ENCODE measurements around a stretch of chr20.

GRCh38 chr20:47383808-47384632, 27.5 kb upstream of the ZMYND8 start:
- PRO-cap, result unidirectional peak, plus-strand start at chr20:47384373

DNA sequence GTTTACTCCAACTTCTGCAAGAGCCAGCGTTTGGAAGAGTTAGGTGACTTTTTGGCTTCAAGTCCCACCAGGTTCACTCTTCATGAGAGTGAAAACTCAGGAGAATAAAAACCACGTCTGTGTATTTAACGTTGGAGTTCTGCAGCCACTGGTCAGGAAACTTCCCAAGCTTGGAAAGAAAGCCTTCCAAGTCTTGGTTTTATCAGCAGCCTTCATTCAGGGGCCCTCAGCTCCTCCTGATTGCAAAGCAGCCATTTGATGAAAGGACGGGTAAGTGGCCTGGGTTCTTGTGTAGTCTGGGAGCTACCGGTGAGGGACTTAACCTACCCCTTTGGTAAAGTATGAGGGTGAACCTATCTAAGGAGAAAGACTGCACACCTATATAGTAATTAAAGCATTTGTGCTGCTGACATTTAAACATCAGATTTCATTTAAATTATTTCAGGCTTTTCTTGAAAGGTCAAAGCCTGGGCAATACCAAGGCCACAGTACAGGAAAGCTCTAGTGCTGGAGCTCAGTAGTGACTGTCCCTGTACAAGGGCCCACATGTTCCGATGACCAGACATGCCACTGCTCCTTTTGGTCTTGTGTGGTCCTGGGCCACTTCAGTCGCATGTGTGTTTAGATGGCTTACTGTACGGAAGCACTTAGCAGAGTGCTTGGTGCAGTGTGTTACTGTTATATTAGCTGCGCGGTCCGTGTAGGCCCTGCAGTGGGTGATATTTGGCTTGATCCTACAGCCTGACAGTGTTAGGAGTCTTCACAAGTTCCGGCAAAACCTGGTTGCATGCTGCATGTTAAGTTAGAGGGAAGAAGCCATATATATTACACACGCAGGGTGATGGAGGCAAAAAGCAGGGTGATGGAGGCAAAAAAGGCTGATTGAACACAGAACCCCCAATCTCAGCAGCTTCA, 123.0 kb downstream of the SULF2 start:
- PRO-cap, result no peak

DNA sequence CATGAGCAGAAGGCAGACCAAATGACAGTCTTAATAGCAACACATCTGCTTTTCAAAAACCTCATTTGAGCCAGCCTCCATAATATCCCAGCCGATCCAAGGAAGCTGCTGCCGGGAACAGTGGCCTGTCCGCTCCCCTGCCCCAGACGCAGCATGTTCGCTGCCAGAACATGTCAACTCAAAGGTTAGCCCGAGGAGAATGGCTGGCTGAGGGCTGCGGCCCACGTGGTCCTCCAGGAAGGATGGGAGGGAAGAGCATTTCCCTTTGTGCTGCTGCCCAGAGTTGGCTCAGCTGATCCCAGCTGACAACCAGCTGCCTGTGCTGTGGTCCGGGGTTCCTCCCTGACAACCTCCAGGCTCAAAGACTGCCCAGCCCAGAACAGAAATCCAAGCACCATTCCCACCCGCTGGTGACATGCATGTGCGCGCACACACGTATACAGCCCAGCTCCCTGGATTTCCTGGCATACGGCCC, 102.9 kb downstream of the SULF2 start:
- PRO-cap, result no peak

DNA sequence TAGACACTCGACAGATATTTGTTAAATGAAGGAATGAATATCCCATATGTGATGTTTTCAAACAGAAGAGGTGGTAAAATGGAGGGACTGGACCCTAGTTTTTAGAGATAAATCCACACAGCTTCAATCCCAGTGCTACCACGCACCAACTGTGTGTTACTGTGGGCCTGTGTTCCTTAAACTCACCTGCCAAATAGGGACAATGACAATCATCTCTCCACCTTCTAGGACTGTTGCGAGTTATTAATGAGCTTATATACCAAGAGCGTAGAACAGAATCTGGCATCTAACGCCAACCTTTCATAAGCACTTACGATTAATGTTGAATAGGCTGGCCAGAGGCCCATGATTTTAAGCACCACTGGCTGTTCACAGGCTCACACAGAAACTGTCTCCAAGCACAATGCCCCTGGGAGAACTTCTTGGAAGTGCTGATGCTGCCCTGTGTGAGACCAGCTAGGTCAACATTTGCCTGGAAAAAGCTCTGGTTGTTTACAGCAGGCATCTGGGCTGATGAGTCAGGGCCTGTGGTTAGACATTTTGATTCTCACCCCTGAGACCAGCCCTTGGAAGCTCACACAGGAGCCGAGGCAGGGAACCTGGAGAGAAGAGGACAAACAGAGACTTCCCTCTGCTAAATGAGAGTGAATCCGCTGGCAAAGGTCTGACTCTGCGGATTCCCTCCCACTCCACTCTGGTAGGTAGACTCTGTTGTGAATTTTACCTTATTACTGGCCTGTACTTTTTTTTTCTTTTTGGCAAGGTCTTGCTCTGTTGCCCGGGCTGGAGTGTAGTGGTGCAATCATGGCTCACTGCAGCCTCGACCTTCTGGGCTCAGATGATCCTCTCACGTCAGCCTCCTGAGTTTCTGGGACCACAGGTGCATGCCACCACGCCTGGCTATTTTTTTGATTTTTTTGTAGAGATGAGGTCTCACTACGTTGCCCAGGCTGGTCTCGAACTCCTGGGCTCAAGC, 6.8 kb upstream of the SULF2 start:
- PRO-cap, result no peak

- PRO-cap, result no peak
These were observed 24.5 kb upstream of the SULF2 start for GRCh38 chr20:47809705-47810250.

GRCh38 chr20:48153336-48154055, 368.2 kb upstream of the SULF2 start:
- PRO-cap, result no peak

- PRO-cap, result no peak
These were observed 418.0 kb upstream of the SULF2 start for GRCh38 chr20:48203308-48203666.

GRCh38 chr20:48275698-48276239, 490.5 kb upstream of the SULF2 start:
- PRO-cap, result no peak

- PRO-cap, result no peak
These were observed 501.8 kb upstream of the SULF2 start for GRCh38 chr20:48286850-48287776.

DNA sequence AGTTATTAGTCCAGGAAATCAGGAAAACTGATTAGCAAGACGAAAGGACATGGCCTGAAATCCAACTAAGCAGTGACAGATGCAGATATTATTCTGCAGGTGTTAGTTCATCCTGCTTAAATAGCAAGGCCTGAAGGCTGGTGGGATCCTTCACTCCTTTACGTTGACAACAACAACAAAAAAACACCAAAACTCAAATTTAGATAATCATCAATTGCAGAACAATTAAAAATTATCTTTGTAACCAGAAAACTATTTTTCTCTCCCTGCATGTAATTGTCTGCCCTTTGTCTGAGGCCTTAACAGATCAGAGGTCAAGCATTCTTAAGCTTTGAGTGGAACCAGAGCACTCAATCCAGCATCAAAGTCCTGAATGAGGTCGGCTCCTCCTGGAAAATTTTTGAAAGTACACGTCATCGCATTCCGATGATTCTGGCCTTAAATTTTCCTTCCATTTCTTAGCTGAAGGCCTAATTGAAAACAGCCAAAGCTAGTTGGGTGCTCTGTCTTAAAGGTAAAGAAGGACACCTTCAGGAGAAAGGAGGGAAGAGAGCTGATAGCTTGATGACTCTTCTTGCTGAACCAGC, 510.1 kb upstream of the SULF2 start:
- PRO-cap, result no peak

- PRO-cap, result no peak
These were observed 488.8 kb downstream of the PREX1 start for GRCh38 chr20:48338822-48339563.

GRCh38 chr20:48359668-48360622, 467.9 kb downstream of the PREX1 start:
- PRO-cap, result no peak

DNA sequence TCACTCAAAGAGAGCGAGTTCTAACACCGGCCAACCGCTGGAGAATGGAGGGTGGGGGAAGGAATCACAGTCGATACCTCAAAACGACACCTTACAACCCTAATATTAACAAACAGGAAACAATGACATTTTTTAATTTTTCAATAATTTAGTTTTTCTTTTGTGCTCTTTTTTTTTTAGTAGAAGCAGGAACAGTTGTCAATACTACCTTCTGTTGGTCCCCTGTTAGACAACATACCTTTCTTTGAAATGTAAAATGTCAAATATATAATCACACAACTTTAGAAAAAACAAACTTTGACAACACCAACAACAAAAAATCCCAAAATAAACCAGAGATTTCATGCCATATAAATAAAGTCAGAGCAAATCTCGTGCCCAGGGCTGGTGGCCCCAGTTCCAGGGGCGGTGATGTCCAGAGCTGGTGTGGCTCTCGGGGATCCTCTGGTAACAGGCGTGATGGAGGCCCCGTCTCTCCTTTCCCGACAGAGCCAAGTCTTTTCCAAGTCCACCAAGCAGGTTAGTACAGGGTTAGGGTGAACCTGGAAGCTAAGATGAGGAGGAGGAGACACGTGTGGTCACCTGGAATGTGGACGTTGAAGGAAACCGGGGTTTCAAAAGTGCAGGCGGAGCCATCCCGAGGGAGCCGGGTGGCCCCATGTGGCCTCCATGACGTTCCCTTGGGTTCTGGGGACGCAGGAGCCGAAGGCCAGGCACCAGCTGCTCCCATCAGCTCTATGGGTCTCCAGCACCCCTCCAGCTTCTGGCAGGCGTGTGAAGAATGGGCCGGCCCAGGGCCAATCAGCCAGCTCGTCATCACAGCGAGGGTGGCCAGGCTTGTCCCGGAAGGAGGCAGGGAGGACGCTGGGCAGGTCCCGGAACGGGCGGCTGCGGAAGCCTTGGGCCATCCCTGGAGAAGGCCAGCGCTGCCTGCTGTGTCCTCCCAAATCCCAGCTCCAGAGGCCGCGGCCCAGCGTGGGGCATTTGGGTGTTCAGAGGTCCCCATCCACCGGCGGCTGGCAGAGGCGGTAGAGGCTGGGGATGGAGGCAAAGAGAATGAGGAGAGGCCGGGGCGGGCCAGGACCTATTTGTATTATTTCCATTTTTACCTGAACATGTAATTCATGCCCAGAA, 202.5 kb downstream of the PREX1 start:
- PRO-cap, result no peak

DNA sequence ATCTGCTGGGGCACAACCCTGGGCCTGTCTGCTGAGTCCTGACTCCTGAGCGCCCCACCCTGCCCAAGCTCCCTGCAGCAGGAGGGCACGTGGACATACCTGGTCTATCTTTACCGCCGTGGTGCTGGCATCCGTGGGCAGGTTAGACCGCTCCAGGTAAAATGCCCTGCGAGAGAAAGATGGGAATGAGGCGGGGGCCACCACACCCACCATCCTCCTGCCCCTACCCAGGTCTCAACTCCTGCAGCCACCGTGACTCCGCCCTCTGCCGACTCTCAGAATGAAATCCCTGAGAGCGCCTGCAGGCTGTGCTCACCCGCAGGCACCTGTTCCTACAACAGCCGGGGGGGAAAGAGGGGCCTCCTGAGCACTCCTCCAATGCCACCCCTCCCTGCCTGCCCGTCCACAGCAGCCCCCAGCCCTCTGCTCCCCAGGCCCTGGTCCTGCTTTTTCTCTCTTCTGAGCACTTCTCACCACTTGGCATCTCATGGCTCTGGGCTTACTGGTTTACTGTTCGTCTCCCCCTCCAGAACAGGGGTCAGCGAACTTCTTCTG, 197.1 kb downstream of the PREX1 start:
- PRO-cap, result no peak

- PRO-cap, result no peak
These were observed 192.6 kb downstream of the PREX1 start for GRCh38 chr20:48635019-48635782.

- PRO-cap, result no peak
These were observed 180.2 kb downstream of the PREX1 start for GRCh38 chr20:48647415-48648195.

DNA sequence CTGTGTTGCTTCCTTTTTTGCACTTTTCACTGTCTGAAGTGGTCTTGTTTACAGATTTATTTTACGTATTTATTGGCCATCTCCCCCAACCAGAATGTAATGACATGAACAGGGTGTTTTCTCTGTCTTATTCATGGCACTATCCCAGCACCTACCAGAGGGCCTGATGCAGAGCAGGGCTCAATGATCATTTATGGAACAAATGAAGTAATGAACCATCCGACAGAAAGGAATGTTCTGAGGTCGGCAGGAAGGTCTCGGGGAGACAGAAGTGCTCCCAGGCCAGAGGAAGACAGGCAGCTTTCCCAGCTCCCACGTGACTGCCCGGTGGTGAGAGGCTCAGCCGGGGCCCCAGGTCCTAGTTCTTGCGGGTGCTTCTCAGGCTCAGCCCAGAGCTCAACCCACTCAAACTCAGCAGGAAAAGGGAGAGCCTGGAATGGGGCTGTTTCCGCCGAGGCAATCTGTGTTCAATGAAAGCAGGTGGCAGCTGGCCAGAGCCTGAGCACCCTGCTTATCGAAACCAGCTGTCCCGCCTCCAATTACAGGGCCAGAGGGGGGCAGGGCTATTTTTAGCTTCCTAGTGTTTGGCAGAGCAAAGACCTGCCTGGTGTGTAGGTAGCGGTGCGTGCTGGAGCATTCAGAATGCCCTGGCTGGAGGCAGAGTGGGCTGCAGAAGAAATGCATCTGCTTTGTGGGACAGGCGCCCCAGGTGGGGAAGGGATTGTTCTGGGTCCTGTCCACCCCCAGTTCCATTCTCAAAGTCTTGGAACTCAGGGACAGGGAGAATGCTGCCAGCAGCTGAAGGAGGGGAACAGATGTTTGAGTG, 145.2 kb downstream of the PREX1 start:
- PRO-cap, result unidirectional peak, minus-strand start at position 472 of the sequence

- PRO-cap, result no peak
These were observed 111.6 kb downstream of the PREX1 start for GRCh38 chr20:48715968-48716841.

DNA sequence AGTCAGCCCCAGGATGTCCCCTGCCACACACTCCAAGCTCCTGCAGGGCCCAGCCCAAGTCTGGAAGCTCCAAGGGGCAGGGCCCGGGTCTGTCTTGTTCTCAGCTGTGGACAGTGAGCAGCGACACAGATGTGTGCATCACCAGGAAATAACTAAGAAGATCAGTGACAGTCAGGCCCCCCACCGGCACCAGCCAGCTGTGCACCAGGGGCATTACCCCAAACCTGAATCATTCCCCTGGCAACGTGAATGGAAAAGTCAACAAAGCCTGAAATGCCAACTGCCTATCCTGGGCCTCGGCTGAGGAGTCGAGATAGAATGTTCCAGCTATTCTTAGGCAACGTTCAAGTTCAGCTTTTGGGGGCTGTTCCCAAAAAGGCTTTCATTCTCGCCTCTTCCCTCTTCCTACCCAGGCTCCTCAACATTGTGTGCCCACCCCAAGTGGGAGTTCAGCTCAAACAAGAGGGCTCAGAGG, 105.0 kb downstream of the PREX1 start:
- PRO-cap, result no peak

GRCh38 chr20:48742306-48742714, 85.5 kb downstream of the PREX1 start:
- PRO-cap, result no peak